Anterior vena cava (tissue), 1 donor: ENCODE results near the genes CACNG4 and AMZ2.

- PRO-cap = no peak
Measured at GRCh38 chr17:66432973-66433616, 130.7 kb downstream of the PRKCA start.

GRCh38 chr17:66466816-66467421 lies 164.5 kb downstream of the PRKCA start:
- PRO-cap = no peak

DNA sequence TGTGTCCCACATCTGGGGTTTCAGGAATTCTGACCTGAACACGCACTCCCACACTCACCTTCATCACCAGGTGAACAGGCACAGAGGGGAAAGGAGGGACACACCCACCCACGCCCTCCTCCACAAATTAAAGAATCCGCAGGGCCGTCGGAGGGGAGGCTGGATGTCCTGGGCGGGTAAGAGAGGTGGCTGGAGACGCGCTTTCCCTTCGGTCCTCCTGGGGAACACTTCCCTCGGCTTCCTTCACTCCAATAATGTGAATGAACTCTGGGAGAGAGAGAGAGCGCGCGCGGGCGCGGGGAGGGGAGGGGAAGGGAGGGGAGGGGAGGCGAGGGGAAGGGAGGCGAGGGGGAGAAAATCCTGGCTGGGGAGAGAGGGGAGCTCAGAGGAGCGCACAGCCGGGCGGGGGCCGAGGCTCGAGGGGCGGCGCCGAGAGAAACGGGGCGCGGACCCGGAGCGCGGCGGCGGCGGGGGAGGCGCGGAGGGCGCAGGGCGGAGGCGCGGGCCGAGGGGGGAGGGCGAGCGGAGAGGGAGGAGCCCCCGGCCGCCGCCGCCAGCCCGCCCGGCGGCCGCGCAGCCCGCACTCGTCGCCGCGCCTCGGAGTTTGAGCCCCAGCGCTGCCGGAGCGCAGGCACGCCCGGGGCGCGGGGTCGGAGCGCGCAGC lies at the start of gene CACNG4:
CACNG4 (plus strand) TSS at position 583 of the 664 bp plus-strand sequence.
- PRO-cap = no peak

DNA sequence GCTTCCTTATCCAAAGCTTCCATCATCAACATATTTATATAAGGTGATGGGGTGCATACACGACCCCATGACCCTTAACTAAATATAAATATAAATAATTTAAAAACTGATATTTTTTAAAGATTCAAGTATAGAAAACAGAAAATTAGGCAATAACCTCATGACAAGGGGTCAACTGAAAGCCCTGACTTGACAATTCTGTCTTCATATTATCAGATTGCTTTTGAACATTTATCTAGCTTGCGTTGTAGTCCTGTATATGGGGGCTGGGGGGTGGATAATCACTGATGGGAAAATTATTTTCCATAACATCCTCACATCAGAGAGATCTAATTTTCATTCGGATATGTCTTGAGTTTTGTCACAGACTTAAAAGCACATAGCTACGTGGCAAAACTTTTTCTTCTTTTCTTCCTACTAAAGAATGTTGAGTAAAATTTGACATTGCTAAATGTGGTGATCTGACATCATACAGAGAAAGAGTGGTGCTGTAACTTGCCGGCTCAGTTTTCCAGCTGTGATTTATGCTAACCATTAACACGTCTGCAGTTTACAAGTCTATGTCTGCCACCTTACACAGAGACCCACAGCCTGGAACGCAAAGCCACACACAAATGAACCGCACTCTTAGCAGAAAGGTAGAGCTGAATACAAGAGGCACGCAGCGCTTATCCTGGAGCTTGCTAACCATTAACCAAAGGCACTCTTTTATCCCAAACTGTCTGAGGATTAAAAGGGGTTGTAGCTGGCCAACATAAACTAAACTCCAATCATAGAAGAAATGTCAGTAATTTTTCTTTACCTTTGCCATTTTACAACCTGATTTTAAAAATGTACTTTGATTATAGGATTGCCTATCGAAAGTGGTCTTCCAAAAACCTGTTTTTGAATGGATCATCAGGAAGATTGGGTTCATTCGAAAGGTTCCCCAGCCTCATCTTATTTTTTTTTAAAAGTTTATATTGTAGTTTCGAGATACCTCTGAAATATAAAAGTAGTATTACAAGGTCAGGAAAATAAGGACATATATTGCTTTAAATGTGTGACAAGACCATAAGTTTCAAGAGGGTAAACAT lies 31.9 kb downstream of the CACNG1 start:
- PRO-cap = no peak

- PRO-cap = no peak
Measured at GRCh38 chr17:67238857-67240058, 5.7 kb downstream of the HELZ start.

GRCh38 chr17:67258789-67259152 lies 13.8 kb upstream of the HELZ start:
- PRO-cap = no peak

DNA sequence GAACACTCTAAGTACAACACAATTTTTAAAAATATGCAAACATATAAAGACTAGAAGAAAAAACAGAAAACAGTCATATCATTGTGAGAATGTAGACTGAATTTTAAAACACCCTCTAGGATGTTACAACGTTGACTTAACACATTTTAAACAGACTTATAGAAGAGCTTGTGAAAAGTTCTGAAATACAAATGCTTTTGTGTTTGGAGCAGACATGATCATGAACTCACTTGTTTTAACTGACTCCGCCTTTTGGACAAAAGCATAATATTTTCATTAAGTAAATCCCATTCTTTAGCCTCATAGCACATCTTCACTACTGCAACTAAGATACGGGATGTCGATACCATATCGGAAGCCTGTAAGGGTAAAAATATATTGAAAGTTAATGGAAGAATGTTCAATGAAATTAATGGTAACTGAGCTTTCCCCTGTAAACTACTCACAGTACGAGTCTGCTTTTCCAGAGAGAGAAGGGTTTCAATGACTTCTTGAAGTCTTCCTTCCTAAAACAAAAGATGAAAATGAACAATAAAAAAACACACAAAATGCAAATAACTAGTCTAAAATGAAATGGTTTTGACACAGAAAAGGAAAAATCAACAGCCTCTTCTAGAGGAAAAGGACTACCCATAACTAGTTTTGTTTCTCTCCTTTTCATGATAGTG lies 9.2 kb downstream of the PSMD12 start:
- PRO-cap = no peak

- PRO-cap = no peak
Measured at GRCh38 chr17:67402208-67402563, 25.1 kb downstream of the PITPNC1 start.

- PRO-cap = no peak
Measured at GRCh38 chr17:67419180-67419709, 42.2 kb downstream of the PITPNC1 start.

GRCh38 chr17:67431667-67432069 lies 54.6 kb downstream of the PITPNC1 start:
- PRO-cap = no peak

DNA sequence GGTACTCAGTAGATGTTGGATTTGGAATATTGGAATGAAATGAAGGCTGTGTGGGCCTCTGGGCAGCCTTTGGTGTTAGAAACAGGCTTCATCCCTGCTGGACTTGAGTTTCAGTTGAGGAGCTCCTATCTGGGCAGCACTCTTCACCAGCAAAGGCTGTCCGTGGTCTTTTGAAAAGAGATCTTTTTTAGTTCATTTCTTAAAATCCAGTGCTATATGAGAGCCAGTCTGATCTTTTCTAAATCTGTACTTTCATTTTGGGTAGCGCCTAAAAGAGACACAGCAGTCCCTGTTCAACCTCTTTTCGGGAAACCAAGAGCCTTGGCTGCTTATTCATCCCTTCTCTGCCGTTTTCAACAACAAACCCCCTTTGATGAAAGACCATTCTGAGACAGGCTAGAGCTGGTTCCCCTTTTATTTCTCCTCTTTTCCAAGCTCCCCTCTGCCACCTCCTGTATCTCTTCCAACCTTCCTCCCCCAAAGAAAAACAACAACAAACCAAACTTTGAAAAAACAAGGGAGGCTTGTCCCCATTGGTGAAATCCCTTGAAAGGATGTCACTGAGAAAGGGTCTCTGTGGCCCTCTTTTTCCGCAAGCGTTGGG lies 101.1 kb downstream of the PITPNC1 start:
- PRO-cap = no peak

DNA sequence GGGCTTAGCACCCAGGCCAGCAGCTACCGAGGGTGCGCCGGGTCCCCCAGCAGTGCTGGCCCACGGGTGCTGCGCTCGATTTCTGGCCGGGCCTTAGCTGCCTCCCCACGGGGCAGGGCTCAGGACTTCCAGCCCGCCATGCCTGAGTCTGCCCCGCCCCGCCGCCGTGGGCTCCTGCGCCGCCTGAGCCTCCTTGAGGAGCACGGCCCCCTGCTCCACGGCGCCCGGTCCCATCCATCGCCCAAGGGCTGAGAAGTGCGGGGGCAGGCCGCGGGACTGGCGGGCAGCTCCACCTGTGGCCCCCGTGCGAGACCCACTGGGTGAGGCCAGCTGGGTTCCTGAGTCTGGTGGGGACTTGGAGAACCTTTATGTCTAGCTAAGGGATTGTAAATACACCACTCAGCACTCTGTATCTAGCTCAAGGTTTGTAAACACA lies 67.8 kb upstream of the AMZ2 start:
- PRO-cap = no peak

DNA sequence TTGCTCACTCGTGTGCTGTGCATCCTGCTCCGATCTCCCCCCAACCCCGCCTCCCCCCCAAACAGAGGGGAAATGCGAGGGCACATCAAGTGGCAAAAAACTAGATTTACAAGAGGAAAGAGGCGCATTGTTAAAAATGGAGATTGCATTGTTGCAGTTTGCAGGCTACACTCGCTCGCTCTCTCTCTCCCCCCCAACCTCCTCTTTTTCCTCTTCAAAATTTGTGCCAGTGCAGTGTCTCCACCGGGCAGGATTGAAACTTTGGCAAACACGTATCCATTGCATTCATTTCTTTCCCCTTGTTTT lies 41.6 kb upstream of the AMZ2 start:
- PRO-cap = no peak

GRCh38 chr17:68247138-68248186 lies at the start of gene AMZ2:
AMZ2 (plus strand) TSS chr17:68248043.
- PRO-cap = bidirectional peak, plus-strand start at chr17:68248043, minus-strand start at chr17:68247904

GRCh38 chr17:68291639-68291919 lies 284 bp downstream of the ARSG start:
- PRO-cap = no peak

DNA sequence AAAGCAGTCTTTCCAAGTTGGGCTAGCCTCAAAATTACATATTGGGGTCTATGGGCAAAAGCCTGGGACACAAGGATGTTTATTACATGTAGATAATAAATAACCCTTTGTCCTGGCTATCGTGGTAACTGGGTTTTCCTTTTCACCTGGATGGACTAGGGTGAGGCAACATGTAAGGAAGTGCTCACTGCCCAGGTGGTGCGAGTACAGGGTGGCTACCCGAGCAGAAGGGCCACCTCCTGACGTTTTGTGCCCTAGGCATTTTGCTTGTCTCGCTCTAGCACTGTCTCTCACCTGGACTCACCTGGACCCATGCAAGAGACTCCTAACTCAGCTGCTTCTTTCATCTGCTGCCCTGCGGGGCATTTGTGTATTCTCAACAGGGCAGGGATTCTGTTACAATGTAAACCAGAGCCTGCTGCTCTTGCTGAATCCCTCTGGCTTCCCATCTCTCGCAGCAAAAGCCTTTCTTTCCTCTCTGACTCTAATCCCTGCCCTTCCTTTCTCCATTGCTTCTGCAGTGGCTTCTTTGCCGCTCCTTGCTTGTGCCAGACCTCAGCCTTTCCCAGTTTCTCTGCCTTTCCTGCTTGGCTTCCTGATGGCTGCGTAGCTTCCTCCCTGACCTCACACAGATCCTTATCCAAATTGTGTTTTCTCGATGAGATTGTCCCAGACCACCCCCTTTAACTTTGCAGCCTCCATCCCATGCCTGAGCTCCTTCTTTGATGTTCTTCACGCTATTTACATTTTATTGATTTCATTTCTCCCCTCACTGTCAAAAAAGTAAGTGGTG lies 10.1 kb downstream of the ARSG start:
- PRO-cap = no peak

GRCh38 chr17:68398448-68398995 lies 58.8 kb downstream of the WIPI1 start:
- PRO-cap = no peak

- PRO-cap = no peak
Measured at GRCh38 chr17:68399731-68400297, 57.5 kb downstream of the WIPI1 start.

GRCh38 chr17:68444315-68444888 lies 12.9 kb downstream of the WIPI1 start:
- PRO-cap = no peak

DNA sequence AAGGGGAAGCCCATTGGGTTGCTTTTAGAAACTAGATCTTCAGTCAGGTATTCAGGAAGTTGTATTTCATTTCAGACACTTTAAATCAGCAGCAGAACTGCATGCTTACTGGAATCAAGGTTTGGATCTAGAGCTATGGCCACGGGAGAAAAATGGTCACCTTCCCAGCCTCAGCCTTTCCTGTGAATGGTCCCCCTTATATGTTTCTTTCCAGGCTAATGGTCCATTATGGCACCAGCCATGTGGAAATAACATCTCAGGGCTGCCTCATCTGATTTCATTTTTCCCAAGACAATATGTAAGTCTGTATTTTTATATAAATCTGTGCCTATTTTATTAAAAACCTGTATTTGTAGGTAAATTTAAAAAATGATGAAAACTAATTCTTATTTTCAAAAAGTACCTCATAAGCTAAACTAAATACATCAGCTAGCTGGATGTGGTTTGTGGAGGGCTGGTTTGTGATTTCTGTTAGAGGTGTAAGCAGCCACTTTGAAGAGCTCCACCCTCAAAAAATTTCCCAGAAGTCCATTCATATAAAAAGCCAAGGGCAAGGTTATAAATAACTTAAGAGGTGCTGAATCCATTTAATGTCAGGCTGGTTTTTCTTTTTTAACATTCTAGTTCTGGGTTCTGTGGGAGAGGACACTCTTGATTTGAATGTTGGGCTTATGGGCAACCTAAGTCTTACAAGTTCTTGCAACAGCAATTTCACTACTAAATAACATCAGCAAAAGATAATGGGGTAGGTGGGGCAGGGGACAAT lies 3.2 kb upstream of the WIPI1 start:
- PRO-cap = no peak